IMR-90 (cell line): ENCODE measurements around a stretch of chrX.

GRCh38 chrX:12823101-12823676 lies 32.0 kb downstream of the PRPS2 start:
- RRBS: no CpG with 5 or more reads among the region's 3 CpGs
CAGE:
- cytosol, long polyA plus RNA: no peak
- long polyA plus RNA: no peak
- nucleus, long polyA plus RNA: no peak

DNA sequence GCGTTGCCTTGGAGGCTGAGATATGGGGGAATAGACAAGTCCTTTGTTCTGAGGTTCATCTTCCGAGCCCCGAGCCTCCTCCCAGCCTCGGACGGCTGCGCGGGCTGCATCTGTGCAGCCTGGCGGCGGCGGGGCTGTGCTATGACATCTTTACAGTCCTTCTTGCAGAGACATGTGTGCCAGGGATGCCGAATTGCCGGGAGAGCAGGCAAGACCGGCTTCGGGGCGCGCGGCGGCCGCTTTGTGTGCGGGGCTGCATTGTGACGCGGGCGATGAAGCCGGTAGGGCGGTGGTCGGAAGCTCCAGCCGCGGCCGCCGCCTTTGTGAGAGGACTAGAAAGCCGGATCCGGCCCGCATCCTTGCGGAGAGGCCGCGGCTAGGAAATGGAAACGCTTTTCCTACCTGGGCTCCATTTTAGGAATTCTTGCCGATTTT lies 558 bp downstream of the TMSB4X start:
- RRBS: 13% methylated on average over 19 of the region's 38 CpGs
CAGE:
- cytosol, long polyA plus RNA: no peak
- long polyA plus RNA: no peak
- nucleus, long polyA plus RNA: no peak

DNA sequence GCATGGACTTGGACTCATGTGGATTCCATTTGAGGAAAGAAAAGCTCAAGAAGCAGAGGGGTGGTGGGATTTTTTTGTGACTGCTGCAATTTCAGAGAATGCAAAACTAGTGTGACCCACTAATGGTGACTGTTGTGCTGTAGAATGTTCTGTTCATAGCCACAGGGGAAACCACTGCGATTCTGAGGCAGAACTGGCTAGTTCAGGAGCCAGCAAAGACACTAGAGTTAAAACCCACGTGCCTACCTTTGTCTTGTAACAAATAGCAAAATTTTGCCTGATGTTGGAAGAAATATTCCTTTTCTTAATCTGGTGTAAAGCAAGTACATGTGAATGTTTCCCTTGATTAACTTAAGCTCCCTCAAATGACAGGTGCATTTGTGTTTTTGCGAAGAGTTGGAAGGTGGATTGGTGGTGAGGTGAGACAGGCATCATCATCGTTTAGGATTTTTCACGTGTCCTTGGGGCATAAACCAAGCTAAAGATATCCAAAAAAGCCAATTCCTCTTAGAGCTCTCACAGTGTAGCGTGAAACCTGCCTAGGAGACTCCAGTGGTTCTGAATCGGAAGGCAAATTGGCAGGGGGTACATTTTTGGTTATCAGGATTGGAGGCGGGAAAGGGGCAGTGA lies 38.0 kb upstream of the FAM9C start:
- RRBS: no CpG with 5 or more reads among the region's 8 CpGs
CAGE:
- cytosol, long polyA plus RNA: no peak
- long polyA plus RNA: no peak
- nucleus, long polyA plus RNA: no peak

DNA sequence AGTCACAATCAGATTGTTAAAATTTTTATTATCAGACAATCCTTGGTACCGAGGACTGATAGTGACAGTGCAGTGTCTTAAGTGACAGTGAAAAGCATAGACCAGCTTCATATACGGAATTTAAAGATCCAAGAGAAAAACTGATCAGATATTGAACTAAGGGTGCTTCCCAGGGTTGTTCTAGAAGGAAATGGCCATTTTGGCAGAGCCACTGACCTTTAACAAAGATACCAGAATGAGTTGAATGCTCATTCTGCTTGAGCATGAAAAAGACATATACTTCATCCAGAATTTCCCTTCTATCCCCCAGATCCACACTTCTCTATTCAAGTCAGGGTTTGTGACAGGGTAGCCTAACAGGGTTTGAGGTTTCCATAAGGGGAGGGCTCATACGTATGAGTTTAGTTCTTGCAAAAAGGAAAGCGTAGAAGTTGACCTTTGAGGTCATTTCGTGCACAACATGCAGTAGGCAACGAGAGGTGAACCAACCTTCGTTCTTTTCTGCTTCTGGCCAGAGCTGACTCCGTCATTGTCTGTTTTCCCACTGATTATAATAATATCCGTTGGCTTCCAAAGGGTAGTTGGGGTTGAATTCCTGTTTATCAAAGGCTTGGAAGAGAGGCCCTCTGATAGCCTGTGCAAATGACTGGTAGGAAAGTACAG lies 45.7 kb upstream of the FAM9C start:
- RRBS: no CpG with 5 or more reads among the region's 9 CpGs
CAGE:
- cytosol, long polyA plus RNA: no peak
- long polyA plus RNA: no peak
- nucleus, long polyA plus RNA: no peak

DNA sequence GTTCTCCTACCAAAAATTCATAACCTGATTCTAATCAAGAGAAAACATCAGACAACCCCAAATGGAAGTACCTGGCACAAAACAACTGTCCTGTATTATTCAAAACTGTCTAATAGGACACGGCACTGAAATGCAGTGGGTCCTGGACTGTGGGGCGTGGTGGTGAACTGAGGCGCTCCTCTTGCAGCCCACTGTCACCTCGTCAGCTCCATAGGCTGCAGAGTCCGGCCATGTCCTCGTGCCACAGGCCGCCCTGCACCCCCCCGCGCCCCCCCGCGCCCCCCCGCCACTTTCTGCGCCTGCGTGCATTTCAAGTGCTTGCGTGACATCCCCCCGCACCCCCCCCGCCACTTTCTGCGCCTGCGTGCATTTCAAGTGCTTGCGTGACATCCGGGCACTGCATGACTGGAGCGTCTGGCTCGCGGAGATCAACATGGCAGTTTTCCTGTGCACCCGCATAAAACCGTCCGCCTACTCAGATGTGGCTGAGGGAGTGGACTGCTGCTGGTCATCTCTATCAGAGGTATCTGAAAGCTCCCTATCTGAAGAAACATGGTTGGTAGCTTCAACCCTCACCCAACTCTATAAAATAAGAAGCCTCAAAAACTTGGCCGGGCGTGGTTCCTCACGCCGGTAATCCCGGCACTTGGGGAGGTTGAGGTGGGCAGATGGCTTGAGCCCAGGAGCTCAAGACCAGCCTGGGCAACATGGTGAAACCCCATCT lies 28.8 kb downstream of the ATXN3L start:
- RRBS: no CpG with 5 or more reads among the region's 32 CpGs
CAGE:
- cytosol, long polyA plus RNA: no peak
- long polyA plus RNA: no peak
- nucleus, long polyA plus RNA: no peak

DNA sequence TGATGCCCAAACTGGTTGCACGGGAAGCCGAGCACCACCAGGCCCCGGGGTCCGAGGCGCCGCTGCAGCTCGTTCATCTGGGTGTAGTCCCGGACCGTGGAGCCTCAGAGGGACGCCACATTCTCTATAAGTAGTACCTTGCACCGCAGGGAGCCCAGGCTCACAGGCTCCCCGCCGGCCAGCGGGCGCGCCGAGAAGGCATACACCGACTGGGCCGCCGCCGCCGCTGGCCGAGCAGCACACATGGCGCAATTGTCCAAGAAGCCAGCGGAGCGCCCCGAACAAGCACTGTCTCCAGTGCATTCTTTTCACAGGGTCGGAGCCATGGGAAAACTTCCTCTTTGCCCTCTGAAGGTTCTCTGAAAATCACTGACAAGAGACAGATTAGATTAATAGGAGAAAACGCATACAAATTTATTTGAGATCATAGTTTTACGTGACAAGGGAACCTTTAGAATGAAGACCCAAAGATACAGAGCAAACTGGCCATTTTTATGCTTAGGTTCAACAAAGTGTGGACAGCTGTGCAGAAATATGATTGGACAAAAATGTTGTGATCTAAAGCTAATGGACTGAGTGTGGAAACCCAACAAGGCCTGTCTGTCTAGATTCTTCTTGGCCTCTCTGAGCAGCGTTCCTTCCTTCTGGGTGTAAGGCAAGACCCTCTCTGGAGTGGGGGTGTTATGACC lies 59.4 kb upstream of the ATXN3L start:
- RRBS: no CpG with 5 or more reads among the region's 31 CpGs
CAGE:
- cytosol, long polyA plus RNA: no peak
- long polyA plus RNA: no peak
- nucleus, long polyA plus RNA: no peak

DNA sequence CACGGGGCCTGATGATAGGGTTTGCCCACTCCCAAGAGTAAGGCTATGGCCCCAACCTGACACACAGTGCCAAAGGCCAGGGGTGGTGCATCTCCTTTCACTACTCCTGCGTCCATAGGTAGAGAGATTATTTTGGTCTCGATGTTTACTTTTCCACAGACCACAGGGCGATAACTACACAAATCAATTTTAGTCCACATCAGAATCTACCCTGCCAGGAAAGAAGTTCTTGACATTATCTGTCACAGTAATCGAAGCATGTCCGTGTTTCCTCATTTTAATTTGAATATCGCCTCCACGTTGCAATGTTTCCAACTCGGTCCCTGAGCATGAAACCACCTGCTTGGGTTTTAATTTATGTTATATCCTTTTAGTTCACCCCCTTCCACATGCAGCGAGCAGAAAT lies 100.0 kb upstream of the ATXN3L start:
- RRBS: no CpG with 5 or more reads among the region's 10 CpGs
CAGE:
- cytosol, long polyA plus RNA: no peak
- long polyA plus RNA: no peak
- nucleus, long polyA plus RNA: no peak

GRCh38 chrX:13652299-13652711 lies 636 bp upstream of the TCEANC start:
- RRBS: no CpG with 5 or more reads among the region's 7 CpGs
CAGE:
- cytosol, long polyA plus RNA: no peak
- long polyA plus RNA: no peak
- nucleus, long polyA plus RNA: no peak

GRCh38 chrX:13732232-13733100 lies 2.0 kb downstream of the TRAPPC2 start:
- RRBS: no CpG with 5 or more reads among the region's 7 CpGs
CAGE:
- cytosol, long polyA plus RNA: no peak
- long polyA plus RNA: no peak
- nucleus, long polyA plus RNA: no peak

DNA sequence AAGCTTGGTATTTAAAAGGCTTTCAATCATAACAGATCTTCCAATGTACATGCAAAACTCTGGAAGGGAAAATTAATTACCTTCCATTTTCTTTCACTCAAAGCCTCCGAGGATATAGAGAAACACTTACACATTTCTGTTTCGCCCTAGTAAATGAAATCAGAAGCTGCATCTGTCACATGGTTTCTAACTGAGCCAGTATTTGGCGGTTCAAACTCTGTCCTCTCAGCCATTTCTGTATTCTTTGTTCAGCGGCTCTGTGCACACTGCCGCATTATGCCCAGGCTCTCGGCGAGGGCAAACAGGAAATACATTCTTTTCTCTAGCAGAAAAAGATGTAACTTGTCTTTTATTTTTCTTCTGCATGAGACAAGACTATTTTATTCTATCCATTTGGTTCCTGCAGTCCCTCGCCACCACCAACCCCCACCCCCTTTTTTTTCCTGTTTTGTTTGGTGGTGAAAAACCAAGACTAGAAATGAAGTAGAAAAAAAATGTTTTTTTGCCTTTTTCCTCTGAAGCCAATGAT lies 71.4 kb upstream of the GPM6B start:
- RRBS: no CpG with 5 or more reads among the region's 8 CpGs
CAGE:
- cytosol, long polyA plus RNA: no peak
- long polyA plus RNA: no peak
- nucleus, long polyA plus RNA: no peak

DNA sequence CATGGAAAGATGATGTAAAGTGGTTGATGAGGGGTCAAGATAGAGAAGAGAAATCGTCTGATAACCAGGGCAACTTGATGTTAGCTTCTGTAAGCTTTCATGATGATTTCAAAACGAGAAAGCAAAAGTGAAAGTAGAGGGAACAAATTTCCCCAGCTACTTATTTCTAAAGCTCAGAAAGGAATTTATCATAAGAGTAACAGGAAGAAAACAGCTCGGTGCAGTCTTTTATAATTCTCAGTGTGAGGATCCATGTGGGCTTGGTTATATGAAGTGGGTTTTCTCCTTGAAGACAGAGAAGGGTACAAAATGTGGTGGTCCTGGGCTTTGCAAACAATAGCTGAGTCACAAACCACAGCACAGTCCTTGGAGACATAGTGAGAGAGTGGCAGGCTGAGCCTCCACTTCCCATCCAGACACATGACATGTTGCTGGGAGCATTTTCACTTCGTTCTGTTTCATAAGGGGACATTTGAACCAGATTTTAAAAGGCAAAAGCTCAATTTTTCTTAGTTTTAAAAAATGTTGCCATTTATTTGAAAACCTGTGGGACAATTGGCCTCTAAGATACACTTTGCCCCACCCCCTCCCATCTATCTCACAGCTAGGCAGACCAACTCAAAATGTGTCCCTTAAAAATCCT lies 32.0 kb upstream of the GLRA2 start:
- RRBS: no CpG with 5 or more reads among the region's 4 CpGs
CAGE:
- cytosol, long polyA plus RNA: no peak
- long polyA plus RNA: no peak
- nucleus, long polyA plus RNA: no peak

GRCh38 chrX:14673691-14674335 lies 144.5 kb downstream of the GLRA2 start:
- RRBS: no CpG with 5 or more reads among the region's 4 CpGs
CAGE:
- cytosol, long polyA plus RNA: no peak
- long polyA plus RNA: no peak
- nucleus, long polyA plus RNA: no peak

- RRBS: no CpG with 5 or more reads among the region's 6 CpGs
CAGE:
- cytosol, long polyA plus RNA: no peak
- long polyA plus RNA: no peak
- nucleus, long polyA plus RNA: no peak
Observed at GRCh38 chrX:15268876-15269496, 897 bp downstream of the ASB9 start.

DNA sequence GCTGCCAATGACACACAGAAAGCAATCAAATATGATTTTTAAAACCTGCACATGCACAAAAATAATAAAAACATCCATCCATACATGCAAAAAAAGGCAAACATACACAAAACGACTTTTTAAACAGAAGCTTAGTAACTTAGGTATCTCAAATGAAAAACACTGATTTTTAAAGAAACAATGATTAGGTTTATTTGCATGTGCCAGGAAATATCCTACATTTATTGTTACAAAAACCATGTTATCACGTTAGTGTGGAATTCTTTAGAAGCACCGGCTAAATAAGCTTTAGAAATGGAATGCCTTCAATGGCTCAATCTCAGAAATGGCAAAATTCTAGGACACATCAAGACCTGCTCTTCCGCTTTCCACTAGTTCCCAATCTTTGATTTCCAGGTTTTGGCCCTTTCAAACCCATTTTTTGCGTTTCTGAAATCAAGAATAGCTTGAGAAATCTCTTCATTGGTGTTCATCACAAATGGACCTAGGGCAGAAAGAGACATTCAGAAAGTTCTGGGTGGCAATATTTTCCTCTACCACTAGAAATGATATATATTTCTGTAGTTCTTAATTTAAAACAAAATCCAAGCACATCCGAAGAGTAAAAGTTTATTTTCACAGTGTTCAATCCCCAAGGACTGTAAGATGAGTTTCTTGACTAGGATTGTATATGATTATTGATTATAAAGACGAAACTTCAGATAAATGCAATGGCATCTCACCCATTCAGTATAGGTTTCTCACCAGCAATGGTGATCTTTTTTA lies 602 bp upstream of the VEGFD start:
- RRBS: no CpG with 5 or more reads among the region's 7 CpGs
CAGE:
- cytosol, long polyA plus RNA: no peak
- long polyA plus RNA: no peak
- nucleus, long polyA plus RNA: no peak

DNA sequence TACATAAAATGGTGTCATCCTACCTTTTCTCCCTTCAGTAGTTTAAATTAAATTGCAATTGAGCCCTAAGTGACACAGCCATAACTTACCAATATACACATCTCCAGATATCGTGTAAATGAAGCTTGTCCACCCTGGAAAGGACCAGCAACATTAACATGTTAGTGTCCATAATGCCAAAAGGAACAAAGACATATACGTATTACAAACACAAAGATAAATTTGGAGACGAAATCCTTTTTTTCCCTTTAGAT lies 23.1 kb upstream of the VEGFD start:
- RRBS: no CpG with 5 or more reads among the region's 3 CpGs
CAGE:
- cytosol, long polyA plus RNA: no peak
- long polyA plus RNA: no peak
- nucleus, long polyA plus RNA: no peak

GRCh38 chrX:15674563-15675251 lies 10.1 kb upstream of the CLTRN start:
- RRBS: no CpG with 5 or more reads among the region's 46 CpGs
CAGE:
- cytosol, long polyA plus RNA: no peak
- long polyA plus RNA: no peak
- nucleus, long polyA plus RNA: no peak

GRCh38 chrX:15749734-15750326 lies 11.8 kb downstream of the CA5B start:
- RRBS: no CpG with 5 or more reads among the region's 5 CpGs
CAGE:
- cytosol, long polyA plus RNA: no peak
- long polyA plus RNA: no peak
- nucleus, long polyA plus RNA: no peak

- RRBS: no CpG with 5 or more reads among the region's 10 CpGs
CAGE:
- cytosol, long polyA plus RNA: no peak
- long polyA plus RNA: no peak
- nucleus, long polyA plus RNA: no peak
Observed at GRCh38 chrX:15803412-15804074, 13.3 kb downstream of the ZRSR2 start.

DNA sequence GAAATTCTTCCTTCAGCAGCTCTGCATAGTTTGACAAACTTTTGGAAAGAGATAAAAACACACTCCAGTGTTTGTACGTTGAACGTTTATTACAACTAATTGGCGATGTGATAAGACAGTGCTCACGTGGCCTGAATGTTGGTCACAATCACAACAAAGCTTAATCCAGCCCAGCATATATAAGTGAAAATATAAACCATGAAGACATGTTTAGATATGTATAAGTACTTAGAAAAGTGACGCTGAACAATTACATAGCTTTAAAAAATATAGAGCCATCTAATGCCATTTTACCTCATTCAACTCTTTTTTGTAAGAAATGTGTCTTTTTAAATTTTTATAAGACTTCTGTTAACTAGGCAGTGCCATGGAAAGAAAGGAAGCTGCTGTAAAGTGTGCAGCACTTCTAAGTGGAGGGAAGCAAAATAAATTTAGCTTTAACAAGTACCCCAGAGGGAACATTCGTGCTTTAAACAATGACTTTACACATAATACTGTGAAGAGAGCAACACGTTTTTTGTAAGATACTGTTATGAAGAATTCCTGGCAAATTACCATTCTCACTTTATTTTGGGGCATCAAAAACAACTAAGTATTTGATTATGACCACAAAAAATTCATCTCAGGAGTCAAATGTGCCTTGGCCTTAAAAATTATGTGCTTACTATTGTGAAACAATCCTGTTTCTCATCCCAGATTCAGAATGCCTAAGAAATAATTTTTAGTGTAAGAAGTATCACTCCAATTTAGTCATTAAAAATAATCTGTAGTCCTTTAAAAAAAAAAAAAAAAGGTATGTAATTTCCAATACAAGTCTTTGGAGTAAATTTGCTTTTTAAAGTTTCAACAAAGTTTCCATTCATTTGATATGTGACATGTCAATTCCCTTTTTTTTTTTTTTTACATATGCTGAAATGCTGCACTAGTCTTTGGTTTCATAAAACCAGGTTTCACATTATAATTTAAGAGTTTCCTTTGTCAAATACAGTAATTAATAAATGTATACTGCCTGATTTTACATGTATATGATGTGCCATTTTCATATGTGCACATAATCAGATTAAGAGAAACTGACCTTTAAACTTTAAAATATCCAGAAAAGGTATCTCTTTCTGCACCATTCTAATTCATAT lies 28.2 kb downstream of the AP1S2 start:
- RRBS: no CpG with 5 or more reads among the region's 7 CpGs
CAGE:
- cytosol, long polyA plus RNA: start-site peak on the minus strand centred at position 732 of the sequence, 567 bp wide, 155 and 278 reads in 2 replicates
- long polyA plus RNA: no peak
- nucleus, long polyA plus RNA: no peak

GRCh38 chrX:16578207-16578653 lies 71.7 kb upstream of the S100G start:
- RRBS: no CpG with 5 or more reads among the region's 2 CpGs
CAGE:
- cytosol, long polyA plus RNA: no peak
- long polyA plus RNA: no peak
- nucleus, long polyA plus RNA: no peak